Renal cortical epithelial cell (primary cell): ENCODE measurements around the gene GPX4.

DNA sequence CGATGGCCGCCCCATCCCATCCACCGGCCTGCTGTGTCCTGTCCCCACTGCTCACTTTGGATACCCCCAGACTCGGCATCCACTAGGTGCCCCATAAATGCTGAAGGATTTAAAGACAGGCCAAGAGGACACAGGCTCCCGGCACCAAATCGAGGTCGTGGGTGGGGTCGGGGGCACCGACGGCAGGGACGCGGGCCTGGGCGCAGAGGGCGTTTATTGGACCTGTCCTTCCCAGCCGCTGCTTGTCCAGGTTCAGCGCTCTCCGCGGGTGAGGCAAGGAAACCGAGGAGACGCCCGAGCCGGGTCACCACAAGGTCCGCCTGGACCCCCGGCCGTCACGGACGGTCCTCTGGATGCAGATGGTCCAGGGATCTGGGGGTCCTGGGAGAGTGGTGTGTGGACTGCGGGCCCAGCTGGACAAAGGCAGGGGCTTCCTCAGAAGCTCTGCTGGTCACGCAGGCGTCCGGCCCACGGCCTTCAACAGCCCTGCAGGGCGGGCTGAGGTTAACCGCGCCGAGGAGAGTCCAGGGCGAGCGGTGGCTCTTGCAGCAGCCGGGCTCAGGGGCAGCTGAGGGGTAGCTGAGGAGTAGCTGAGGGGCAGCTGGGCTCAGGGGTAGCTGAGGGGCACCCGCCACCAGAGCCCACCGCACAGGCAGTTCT lies 8.4 kb downstream of the CFD start:
- RRBS: 100% methylated on average over 3 of the region's 41 CpGs

DNA sequence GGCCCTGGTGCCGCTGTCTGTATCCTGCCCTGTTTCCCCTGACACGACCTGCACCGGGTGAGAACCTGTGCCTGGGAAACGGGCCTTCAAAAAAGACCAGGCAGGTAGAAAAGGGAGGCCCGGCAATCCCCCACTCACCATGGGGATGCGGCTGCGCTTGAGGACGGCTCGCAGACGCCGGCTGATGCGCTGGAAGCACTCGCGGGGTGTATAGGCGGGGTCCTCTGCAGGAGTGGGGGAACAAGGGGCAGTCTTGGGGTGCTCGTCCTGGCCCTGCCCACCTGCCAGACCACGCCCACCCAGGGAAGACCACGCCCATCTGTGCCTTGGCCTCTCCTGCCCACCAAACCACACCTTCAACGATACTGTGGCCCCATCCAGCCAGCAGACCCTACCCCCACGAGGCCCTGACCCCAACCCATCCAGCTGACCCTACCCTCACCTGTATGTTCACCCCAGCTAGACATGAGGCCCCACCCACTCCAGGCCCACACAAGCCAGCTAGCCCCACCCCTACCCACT lies 7.0 kb upstream of the MED16 start:
- RRBS: 94% methylated on average over 9 of the region's 20 CpGs

GRCh38 chr19:934604-935516 lies 9.0 kb downstream of the ARID3A start:
- RRBS: 31% methylated on average over 8 of the region's 42 CpGs

DNA sequence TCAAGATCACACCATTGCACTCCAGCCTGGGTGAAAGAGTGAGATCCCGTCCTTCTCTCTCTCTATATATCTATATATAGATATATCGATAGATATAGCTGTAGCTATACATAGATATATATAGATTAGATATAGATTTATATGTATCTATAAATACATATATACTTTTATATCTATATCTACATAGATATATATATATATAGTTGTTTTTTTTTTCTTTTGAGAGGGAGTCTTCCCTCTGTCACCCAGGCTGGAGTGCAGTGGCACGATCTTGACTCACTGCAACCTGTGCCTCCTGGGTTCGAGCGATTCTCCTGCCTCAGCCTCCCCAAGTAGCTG lies 14.7 kb upstream of the WDR18 start:
- RRBS: no CpG with 5 or more reads among the region's 5 CpGs

DNA sequence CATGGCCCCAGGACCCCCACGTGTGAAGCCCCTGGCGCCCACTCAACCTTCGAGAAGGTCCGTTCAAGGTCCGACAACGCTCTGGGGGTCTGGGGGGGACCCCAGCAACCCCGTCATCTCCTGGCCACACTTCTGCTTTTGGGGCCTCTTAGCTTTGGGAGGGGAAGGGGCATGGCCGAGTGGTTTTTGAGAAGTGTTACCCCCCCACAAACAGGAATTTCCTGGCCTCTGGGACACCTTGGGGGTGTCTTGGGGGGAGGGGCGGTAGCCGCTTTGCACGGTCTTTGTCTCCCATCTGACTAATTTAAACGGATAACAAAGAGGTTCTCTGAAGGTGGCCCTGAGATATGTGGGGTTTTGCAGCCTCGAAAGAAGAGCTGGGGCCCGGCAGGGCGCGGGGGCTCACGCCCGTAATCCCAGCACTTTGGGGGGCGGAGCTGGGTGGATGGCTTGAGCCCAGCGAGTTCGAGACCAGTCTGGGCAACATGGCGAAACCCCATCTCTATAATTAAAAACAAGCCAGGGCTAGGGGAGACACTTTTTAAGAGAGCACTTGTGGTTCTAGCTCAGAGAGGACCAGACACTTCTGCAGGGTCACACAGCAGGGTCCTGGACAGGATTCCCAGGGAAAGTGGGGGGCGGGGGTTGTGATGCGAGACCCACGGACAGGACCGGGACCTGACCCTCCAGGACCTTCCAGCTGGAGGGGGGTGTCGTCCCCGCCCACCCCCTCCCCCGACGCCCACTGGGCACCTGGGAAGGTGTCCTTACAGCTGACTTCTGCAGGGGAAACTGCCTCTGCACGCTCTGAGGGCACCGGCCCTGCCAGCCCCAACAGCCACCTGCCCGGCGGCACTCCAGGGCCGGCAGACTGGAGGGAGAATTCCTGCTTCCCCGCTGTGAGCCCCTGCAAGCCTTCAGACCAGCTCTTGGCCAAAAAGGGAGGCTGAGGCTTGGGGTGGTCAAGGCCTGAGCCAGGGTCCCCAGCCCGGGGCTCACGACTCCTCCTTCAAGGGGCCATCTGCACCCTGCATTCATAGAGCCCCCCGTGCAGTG lies 927 bp downstream of the CNN2 start:
- RRBS: 7% methylated on average over 2 of the region's 39 CpGs

- RRBS: 33% methylated on average over 9 of the region's 59 CpGs
Measured at GRCh38 chr19:1081337-1082173, 13.6 kb downstream of the POLR2E start.

DNA sequence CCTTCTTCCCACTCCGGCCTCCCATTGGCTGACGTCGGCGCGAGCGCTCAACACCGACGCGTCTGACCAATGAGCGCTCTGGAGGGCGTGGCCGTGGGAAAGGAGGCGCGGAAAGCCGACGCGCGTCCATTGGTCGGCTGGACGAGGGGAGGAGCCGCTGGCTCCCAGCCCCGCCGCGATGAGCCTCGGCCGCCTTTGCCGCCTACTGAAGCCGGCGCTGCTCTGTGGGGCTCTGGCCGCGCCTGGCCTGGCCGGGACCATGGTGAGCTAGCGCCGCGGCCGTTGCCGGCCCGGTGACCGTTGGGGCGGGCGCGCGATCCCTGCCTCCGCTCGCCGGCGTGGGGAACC lies at the start of gene GPX4:
TSS of gene GPX4 (plus strand) at position 129 of the 348 bp plus-strand sequence.
- RRBS: 2% methylated on average over 16 of the region's 47 CpGs

- RRBS: 93% methylated on average over 15 of the region's 40 CpGs
Measured at GRCh38 chr19:1116917-1117631, 13.3 kb downstream of the GPX4 start.

- RRBS: no CpG with 5 or more reads among the region's 30 CpGs
Measured at GRCh38 chr19:1143781-1144286, 30.2 kb downstream of the SBNO2 start.

DNA sequence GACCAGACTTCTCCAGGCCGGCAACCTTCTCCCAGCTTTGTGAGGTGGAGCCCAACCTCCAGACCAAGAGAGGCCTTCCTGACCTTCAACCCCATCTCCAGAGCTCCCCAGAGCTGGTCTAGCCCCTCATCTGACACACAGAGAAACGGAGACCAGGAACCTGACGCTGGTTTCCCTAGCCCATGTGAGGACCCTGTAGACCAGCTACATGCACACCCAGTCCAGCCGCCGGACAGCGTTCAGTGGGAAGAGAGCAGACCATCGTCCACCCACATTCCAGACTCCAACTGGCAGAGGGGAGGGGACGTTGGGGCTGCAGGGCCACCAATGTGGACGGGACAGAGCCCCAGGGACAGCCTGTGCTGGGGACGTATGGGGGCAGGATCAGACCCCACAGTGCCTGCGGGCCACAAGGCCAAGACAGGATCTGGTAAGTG lies 11.4 kb downstream of the SBNO2 start:
- RRBS: no CpG with 5 or more reads among the region's 11 CpGs

DNA sequence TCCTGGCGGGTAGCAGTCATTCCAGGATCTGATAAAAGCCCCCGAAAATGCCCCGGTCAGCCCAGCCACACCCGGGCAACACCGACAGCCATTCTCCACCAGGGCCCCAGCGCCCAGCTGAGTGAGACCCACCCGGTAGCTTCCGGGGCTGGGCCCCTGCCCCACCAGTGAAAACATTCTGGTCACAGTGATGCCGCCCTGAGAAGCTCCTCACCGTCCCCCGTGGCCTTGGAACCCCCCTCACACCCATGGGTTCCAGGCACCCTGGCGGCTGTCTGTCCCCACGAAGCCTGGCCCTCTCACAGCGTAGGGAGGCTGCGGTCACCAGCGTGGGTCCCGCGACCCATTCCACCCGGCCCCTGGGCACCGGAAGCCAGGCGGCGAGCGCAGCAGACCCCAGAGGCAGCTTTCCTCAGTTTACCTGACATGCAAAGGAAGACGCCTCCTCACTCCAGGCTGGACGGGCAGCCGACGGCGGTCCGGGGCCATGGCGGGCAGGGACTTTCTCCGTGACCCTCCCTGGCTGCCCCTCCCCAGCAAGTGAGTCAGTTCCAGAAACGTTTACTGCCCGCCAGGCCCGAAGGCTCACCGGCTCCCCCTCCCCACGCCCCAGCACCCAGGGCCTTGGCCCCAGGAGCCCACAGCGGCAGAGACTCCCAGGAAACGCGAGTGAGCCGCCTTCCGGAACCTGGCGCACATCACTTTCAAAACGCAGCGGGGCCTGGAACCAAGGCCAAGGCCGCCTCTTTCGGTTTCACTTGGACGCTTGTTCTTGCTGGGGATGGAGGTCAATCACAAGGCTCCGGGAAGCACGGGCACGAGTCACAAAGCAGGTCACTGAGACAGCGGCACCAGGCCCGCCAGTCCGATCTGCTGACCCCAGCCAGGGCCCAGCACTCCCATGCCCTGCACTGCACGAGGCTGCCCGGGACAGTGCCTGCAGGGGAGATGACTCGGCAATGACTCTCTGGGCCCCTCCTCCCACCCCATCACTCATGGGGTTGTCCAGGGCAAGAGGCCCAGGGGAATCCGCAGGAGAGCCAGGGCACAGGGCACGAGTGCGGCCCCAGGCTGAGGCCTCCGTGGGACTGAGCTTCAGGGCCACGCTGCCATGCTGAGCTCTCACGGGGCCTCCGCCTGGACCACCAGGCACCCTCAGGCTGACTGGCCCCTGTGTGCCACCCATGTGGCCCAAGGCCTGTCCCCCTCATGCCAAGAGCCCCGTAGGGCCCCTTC lies 5.4 kb downstream of the SBNO2 start:
- RRBS: 37% methylated on average over 11 of the region's 64 CpGs

DNA sequence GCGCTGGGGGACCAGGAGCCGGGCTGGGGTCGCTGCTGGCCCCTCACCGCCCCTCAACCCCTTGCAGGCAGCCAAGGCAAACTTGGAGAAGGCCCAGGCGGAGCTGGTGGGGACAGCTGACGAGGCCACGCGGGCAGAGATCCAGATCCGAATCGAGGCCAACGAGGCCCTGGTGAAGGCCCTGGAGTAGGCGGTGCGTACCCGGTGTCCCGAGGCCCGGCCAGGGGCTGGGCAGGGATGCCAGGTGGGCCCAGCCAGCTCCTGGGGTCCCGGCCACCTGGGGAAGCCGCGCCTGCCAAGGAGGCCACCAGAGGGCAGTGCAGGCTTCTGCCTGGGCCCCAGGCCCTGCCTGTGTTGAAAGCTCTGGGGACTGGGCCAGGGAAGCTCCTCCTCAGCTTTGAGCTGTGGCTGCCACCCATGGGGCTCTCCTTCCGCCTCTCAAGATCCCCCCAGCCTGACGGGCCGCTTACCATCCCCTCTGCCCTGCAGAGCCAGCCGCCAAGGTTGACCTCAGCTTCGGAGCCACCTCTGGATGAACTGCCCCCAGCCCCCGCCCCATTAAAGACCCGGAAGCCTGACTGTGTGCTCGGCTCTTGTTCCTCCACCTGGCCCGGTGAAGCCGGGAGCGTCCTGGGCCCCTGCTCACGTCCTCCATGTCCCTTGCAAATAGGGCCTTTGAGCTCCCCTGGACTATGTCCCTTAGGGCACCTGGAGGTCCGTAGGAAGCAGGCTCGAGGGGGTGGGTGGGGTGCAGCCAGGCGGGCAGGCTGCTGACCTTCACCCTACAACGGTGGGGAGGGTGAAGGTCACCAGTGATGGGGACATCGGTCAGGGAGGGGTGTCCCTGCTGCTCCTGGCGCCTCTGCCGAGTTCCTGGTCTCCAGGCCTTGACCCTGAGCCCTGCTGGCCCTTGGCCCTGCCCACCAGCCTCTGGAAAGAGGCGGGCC lies 3.0 kb downstream of the ATP5F1D start:
- RRBS: 11% methylated on average over 4 of the region's 39 CpGs

- RRBS: 5% methylated on average over 7 of the region's 30 CpGs
Measured at GRCh38 chr19:1276280-1277093, 1.2 kb downstream of the FAM174C start.

- RRBS: no CpG with 5 or more reads among the region's 25 CpGs
Measured at GRCh38 chr19:1373904-1374807, 9.6 kb upstream of the NDUFS7 start.

GRCh38 chr19:1384038-1384855 lies 540 bp downstream of the NDUFS7 start:
- RRBS: 1% methylated on average over 9 of the region's 43 CpGs

- RRBS: no CpG with 5 or more reads among the region's 33 CpGs
Measured at GRCh38 chr19:1416882-1417777, 9.7 kb downstream of the DAZAP1 start.

DNA sequence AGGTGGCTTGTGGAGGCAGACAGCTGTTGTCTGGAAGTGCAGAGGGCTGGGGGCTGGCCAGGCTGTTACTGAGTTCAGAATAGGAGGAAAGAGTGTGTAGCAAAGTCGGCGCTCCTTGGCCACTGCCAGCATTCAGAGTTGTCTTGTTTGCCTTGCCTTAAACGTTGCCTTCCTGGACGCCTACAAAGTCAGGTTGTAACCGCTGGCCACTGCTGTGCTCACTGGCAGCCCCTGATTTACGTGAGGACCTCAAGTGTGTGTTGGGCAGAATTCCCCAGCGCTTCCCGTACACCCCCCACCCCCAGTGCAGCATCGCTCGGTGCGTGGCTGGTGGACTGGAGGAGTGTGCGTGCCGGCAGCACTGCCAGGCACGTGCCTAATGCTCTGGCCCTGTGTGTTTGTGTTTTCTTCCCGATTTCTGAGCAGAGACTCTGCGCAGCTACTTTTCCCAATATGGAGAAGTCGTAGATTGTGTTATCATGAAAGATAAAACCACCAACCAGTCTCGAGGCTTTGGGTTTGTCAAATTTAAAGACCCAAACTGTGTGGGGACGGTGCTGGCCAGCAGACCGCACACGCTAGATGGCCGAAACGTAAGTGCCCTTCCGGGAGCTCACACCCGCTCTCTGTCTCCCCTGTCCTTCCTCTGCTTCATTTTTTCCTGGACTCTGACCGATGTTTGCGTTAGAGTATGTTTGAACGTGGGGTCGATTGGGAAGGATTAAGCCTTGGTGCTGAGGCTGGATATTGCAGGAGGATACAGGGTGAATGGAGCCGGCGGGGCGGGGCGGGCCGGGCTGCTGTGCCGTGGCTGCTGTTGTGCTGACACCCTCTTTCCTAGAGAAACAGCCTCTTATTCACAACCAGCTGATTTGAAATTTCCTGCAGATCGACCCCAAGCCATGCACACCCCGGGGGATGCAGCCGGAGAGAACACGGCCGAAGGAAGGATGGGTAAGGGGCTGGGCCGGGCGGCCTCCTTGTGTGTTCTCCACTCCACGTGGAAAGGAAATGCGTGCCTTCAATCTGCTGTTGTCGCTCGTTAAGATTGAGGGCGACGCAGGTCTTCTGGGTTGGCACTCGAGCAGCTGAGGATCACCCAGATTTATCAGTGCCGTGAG lies 10.8 kb downstream of the DAZAP1 start:
- RRBS: no CpG with 5 or more reads among the region's 50 CpGs

- RRBS: 69% methylated on average over 10 of the region's 29 CpGs
Measured at GRCh38 chr19:1429873-1430640, 8.1 kb upstream of the RPS15 start.

- RRBS: 2% methylated on average over 27 of the region's 132 CpGs
Measured at GRCh38 chr19:1445566-1446698, 4.0 kb upstream of the APC2 start.

DNA sequence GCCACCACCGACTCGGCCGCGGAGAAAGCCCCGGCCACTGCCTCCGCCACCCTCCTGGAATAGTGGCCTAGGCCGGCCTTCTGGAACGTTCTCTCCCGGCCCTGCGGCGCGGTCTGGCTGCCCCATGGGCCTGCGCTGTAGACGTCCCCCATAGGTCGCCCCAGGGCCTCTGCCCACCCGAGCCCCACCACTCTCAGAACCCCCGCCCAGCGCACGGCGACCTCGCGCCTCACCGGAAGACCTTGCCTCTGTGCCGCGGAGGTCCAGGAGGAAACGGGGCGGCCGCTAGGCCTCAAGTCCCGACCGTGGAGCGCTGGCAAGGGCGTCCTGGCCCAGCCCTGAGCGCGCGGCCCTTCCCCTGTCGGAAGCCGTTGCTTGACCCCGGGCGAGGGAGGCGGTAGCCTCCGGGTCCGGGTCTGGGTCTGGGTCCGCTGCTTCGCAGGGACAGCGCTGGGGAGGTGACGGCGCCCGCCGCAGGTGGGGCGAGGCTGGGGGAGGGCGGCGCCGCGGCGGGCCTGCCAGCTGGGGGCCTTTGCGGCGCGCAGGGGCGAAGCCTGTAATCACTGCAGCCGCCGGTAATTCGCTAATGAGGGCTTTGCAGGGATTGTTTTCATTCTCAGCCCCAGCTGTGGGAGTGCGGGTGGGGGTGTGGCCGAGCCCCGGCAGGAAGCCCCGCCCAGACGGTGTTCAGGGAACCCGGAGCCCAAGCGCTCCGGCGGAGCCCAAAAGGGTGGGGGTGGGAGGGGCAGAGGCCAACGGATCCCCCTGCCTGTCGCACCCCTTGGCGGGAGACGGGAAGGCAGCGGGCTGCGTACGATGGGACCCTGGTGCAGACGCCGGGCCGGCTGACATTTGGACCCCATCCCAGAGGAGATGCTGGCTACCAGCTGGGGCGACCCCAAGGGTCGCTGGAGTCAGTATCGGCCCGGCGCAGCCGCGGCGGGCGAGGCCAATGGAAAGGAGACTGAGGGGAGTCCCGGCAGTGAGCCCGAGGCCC lies 8.6 kb downstream of the C19orf25 start:
- RRBS: 2% methylated on average over 21 of the region's 92 CpGs